Gallbladder (tissue), 1 donor: ENCODE data around the genes IFFO1 and PIANP.

- PRO-cap, result no peak
These were observed 1.7 kb downstream of the SCNN1A start for GRCh38 chr12:6373402-6374284.

- PRO-cap, result no peak
These were observed 1.4 kb upstream of the CD27 start for GRCh38 chr12:6443273-6443824.

DNA sequence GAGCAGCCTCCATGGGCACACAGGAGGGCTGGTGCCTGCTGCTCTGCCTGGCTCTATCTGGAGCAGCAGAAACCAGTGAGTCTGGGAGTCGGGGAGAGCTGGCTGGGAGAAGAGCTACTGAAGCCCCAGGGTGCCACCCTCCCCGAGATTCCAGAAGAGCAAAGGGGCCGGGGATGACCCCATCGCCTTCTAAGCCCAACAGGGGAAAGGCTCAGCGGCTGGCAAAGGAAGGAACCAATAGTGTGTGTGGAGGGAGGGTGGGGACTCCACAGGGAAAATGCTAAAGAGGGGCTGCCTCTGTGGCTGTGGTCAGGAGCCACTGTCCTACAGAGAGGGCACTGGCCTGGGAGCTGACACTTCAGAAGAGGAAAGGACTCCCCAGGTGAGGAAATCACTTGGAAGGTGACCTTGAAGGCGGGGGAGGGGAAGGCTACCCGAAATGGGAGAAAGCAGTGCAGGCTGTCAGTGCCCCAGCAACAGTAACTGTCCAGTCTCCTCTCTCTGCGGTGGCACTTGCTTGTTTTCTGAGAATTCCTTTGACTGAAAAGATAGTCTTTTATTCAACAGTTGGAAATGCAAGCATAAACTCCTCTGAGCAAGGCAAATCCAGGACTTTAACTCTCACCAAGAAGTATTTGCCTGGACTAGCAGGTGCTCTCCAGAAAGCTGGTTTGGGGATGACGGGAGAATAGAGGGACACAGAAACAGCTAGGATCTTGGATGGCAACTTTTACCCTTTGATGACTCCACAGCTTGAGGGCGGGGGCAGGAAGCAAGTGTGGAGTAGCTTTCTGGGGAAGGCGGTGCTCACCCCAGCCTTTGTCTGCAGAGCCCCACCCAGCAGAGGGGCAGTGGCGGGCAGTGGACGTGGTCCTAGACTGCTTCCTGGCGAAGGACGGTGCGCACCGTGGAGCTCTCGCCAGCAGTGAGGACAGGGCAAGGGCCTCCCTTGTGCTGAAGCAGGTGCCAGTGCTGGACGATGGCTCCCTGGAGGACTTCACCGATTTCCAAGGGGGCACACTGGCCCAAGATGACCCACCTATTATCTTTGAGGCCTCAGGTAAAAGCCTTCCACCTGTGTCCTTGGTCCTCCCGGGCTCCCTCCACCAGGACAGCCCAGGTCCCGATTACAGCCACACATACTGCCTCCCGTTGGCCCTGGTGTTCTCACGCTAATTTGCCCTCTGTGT, 791 bp downstream of the TAPBPL start:
- PRO-cap, result unidirectional peak, minus-strand start at position 191 of the sequence; unidirectional peak, minus-strand start at position 360 of the sequence; bidirectional peak, plus-strand start at position 843 of the sequence, minus-strand start at position 732 of the sequence

DNA sequence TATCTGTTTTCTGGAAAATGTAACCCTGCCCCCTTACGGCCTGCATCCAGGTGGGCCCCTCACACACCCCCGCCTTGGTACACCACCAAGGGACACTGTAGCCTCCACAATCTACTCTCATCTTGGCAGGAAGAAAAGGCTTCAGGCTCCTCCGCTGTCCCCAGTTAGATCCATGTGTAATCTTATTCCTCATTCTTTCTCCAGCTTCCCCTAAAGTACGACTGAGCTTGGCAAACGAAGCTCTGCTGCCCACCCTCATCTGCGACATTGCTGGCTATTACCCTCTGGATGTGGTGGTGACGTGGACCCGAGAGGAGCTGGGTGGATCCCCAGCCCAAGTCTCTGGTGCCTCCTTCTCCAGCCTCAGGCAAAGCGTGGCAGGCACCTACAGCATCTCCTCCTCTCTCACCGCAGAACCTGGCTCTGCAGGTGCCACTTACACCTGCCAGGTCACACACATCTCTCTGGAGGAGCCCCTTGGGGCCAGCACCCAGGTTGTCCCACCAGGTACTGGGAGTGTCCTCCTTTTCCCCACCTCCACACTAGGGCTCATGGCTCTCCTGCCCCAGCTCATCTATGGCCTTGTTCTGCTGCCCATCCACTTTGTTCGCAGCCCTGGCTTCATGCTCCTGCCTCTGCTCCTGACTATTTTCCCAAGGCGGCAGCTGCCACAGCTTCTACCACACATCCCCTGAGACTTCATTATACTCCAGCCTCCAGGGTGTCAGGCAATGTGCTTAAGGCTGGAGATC, 6.8 kb downstream of the TAPBPL start:
- PRO-cap, result no peak

- PRO-cap, result no peak
These were observed 317 bp downstream of the MRPL51 start for GRCh38 chr12:6492760-6493130.

DNA sequence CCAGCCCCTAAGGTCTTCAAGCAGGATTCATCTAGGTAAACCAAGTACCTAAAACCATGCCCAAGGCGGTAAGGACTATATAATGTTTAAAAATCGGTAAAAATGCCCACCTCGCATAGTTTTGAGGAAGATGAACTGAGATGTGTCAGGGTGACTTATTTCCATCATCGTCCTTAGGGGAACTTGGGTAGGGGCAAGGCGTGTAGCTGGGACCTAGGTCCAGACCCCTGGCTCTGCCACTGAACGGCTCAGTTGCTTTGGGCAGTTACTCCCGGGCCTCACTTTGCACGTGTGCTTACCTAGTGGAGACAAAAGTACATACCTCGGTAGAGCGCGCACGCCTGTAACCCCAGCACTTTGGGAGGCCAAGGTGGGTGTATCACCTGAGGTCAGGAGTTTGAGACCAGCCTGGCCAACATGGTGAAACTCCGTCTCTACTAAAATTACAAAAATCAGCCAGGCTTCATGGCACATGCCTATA, 4.6 kb downstream of the GAPDH start:
- PRO-cap, result no peak

DNA sequence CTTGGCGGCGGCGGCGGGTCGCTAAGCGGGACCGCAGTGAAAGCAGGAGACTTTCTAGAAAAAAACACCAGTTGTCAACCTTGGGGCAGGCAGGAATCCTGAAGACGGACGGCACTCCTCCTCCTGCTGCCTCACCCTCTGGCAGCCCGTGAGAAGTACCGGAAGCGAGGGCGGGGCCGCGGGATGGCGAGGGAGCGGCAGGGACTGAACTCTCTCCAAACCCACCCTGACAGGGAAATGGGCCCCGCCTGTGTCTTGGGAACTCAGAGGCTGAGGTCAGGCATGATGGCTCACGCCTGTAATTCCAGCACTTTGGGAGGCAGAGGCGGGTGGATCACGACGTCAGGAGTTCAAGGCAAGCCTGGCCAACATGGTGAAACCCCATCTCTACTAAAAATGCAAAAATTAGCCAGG, 6.2 kb downstream of the GAPDH start:
- PRO-cap, result bidirectional peak, plus-strand start at position 266 of the sequence, minus-strand start at position 140 of the sequence

DNA sequence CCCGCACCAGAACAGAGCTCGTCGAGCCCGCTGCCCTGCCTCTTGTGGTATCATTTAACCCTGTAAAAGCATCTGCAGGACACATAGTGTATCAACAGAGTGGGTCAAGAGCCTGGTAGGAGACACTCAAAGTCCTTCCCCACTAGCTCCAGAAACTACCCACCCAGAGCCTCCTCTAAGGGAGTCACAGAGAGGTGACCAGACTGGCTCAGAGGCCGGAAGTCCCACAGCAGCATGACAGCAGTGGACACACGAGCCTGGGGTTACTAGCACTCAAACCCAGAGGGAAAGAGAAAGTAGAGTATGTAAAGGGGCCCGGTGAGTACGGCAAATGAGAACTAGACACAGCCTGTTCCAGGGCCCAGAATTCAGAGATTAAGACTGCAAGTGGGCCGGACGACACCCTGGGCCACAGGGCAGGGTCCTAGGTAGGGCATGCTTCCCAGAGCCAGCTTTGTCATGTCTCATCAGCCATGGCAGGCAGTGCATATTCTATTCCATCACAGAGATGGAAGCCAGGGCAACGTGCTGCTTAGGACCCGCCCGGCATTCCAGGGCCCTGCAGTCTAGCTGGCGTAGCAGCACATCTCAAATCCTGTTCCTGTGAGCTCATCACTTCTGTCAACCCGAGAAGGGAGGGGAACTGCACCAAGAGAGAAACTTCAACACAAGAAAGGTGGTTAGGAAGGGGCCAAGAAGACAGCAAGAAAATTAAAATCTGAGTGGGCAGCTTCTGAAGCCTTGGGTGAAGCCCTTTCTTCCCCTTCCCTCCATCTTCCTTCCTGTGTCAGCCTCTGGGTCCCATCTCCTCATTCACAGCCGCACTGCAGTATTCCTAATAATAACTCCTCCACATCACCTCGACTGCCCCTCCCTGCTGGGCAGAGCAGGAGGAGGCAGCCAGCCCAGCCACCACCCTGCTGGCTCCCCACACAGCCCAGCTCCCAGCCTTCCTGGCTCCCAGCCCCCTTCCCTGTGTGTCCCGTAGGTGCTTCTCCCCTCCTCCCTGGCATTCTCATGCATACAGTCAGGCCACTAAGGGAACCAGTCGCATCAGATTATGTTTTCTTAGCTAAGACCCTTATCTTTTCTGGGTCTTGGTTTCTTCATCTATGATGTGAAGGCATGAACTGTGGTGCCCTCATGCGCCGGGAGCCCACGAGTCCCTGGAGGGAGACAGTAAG, 4.0 kb downstream of the IFFO1 start:
- PRO-cap, result no peak

GRCh38 chr12:6555206-6556127, at the start of gene IFFO1:
TSS of gene IFFO1 (minus strand) at chr12:6556042.
- PRO-cap, result bidirectional peak, plus-strand start at chr12:6556220, minus-strand start at chr12:6556042

- PRO-cap, result no peak
These were observed 15.0 kb downstream of the CHD4 start for GRCh38 chr12:6591923-6592785.

DNA sequence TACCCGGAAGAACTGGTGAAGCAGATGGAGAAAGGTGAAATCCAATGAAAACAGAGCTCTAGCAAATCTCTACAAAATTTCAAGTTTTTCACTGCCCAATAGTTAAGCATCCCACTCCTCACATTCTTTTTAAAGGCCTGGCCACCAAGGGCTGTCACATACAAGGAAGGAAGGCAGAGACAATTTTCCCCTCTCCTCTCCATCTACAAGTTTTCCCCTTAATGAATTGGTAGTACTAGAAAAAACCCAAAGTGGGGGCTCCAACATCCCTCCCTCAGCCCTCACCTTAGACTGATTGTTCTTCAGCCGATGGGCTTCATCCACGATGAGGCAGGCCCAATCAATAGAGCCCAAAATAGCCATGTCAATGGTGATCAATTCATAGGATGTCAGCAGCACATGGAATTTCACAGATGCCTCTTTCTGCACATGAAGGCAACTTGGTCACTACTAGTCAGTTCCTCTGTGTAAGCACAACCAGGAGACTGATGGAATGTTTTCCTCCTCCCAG, 14.3 kb downstream of the CHD4 start:
- PRO-cap, result no peak

DNA sequence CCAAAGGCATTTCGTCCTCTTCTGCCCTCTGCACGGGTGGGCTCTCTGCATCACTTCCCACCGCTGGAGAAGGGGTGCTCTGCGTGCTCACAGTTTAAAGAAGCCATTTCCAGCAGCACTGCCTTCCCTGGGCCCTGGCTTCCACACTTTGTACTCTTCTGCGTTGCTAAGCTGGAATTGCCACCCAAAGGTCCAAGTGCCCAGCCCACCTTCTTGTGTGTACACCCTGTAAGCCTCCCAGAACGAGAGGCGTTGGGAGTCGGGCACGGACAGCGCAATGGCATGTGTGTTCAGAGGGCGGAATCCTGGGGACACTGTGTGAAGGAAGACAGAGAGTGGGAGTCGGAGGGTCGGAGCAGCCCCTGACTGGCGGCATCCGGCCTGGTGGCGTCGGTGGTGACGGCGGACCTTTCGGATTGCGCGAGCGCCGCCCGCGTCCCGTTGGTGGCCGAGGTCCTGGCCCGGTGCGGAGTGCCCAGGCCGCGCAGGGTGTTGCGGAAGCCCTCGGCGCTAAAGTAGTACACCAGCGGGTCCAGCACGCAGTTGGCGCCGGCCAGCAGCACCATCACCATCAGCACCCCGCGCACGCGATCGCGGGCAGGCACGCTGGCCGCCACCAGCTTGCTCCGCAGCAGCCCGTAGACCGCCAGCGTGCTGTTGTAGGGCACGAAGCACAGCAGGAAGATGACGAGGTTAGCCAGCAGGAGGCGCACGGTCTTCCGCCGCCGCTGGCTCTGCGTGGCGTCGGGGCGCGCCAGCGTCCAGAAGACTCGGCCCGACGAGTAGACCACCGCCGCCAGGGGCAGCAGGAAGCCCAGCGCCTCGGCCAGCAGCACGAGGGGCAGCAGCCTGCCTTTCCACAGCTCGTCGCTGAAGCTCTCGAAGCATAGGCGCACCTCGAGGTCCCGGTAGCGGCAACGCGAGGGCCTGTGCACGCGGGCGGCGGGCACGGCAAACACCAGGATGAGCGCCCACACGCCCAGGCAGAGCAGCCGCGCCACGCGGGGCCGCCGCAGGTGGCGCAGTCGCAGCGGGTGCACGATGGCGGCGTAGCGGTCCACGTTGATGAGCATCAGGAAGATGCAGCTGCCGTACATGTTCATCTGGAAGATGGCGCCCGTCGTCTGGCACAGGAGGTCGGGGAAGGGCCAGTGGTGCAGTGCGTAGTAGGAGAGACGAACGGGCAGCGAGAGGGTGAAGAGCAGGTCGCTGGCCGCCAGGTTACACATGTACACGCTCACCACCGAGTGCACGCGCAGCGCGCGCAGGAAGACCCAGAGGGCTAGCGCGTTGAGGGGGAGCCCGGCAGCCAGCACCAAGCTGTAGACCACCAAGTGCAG, 13.1 kb upstream of the CHD4 start:
- PRO-cap, result no peak

GRCh38 chr12:6631897-6632746, 3.6 kb downstream of the LPAR5 start:
- PRO-cap, result unidirectional peak, plus-strand start at chr12:6632517

- PRO-cap, result no peak
These were observed at the start of gene PIANP for GRCh38 chr12:6700604-6701350. TSS of gene PIANP (minus strand) at chr12:6700815.

DNA sequence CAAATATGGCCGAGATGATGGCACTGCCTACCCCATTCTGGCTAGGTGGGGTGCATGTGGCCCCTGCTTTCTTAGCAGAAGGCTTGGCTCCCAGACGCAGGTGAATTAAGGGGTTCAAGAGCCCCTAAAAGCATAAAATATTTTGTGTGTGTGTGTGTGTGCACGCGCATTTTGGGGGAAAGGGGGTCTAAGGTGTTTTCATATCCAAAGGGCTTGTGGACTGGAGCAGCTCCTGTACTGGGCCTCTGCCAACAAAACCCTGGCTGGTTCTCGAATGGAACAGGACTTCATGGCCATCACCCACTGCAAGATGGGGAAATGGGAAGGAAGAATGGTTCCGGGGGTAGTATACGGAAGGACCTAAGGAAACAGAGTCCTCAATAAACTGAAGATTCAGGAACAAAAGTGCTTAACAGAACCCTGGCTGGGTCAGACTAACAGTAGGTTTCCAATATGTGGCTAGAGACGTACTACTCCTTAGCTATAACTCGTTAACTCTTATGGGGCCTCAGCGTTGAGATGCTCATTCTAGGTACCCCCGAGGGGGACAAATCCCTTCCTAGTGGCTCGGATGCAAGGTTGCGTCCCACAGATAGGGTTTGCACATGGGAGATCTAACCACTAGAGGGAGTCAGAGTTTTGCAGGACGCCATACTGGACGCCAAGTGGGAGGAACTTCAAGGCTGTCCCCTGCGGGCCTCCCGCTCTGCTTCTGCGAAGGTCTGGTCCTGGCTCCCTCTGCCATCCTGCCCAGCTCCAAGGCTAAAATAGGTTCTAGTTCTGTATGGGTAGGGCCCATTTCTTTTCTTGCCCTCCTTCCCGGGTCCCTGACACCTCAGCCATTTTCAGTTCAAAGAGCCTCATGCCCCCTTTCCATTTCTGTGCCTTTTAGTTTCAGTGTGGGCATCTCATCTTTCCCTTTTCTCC, 3.7 kb upstream of the ATN1 start:
- PRO-cap, result unidirectional peak, plus-strand start at position 709 of the sequence

DNA sequence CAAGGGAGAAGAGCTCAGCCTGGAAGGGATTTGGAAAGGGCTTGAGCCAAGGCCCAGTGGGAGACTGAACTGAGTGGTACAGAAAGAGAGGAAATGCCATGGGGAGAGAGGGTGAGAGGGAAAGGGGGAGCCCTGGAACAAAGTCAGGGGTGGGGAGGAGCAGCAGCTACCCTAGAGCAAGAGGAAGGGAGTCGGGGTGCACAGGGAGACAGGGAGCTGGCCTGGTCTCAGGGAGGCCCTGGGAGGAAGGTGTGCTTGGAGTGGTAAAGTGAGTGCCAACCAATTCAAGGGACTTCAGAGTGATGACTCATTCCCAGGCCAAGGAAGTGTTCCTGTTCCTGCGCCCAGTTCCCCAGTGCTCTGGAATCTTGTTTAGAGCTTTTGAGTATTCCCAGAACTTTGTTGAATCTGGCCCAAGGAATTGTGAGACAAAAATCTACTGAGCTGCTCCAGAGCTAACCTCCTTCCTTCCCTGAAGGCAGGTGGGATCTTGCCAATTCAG, 2.4 kb upstream of the ATN1 start:
- PRO-cap, result no peak

- PRO-cap, result bidirectional peak, plus-strand start at chr12:6963741, minus-strand start at chr12:6963591
These were observed 6.8 kb downstream of the PHB2 start for GRCh38 chr12:6963686-6964012.

DNA sequence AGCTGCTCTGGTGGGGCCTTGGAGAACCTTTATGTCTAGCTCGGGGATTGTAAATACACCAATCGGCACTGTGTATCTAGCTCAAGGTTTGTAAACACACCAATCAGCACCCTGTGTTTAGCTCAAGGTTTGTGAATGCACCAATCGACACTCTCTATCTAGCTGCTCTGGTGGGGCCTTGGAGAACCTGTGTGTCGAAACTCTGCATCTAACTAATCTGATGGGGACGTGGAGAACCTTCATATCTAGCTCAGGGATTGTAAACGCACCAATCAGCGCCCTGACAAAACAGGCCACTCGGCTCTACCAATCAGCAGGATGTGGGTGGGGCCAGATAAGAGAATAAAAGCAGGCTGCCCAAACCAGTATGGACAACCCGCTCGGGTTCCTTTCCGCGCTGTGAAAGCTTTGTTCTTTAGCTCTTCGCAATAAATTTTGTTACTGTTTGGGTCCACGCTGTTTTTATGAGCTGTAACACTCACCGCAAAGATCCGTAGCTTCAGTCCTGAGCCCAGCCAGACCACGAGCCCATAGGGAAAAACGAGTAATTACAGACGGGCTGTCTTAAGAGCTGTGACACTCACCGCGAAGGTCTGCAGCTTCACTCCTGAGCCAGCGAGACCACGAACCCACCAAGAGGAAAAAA, 19.8 kb upstream of the LPCAT3 start:
- PRO-cap, result no peak

GRCh38 chr12:7088239-7088815, 3.9 kb downstream of the C1R start:
- PRO-cap, result no peak

GRCh38 chr12:7131649-7132121, 1.5 kb downstream of the CLSTN3 start:
- PRO-cap, result no peak